Temporal lobe (tissue), 2 donors: ENCODE measurements around a stretch of chr7.

GRCh38 chr7:158863872-158864628 is 7.7 kb downstream of the DYNC2I1 start:
- RAMPAGE, long total RNA, result no peak

DNA sequence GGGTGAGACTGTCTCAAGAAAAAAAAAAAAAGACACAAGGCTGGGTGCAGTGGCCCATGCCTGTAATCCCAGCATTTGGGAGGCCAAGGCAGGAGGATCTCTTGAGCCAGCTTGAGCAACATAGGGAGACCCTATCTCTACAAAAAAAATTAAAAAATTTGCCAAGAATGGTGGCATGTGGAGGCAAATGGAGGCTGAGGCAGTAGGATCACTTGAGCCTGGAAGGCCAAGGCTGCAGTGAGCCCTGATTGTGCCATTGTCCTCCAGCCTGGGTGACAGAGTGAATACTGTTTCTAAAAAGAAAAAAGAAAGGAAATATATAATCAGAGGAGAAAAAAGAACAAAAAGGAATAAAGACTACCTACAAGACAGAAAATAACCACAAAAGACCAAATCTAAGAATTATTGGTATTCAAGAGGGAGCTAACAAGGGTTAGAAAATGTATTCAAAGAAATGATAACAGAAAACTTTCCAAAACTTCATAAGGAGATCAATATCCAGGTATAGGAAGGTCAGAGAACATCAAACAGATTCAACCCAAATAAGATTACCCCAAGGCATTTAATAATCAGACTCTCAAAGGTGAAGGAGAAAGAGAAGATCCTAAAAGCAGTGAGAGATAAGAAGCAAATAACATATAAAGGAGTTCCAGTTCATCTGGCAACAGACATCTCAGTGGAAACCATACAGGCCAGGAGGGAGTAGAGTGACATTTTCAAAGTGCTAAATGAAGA is 81.4 kb downstream of the DYNC2I1 start:
- RAMPAGE, long total RNA, result no peak

GRCh38 chr7:158976827-158977394 is 120.6 kb downstream of the DYNC2I1 start:
- RAMPAGE, long total RNA, result no peak

GRCh38 chr7:158979520-158980038 is 123.2 kb downstream of the DYNC2I1 start:
- RAMPAGE, long total RNA, result no peak

GRCh38 chr7:159005496-159006257 is 139.0 kb downstream of the VIPR2 start:
- RAMPAGE, long total RNA, result no peak

DNA sequence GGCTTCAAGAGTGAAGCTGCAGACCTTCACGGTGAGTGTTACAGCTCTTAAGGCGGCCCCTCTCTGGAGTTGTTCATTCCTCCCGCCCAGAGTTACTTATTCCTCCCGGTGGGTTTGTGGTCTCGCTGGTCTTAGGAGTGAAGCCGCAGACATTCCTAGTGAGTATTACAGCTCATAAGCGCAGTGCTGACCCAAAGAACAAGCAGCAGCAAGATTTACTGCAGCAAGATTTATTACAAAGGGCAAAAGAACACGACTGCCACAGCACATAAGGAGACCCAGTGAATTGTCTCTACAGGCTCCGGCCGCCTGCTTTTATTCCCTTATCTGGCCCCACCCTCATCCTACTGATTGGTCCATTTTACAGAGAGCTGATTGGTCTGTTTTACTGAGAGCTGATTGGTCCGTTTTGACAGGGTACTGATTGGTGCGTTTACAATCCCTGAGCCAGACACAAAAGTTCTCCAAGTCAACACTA is 82.2 kb downstream of the VIPR2 start:
- RAMPAGE, long total RNA, result no peak

DNA sequence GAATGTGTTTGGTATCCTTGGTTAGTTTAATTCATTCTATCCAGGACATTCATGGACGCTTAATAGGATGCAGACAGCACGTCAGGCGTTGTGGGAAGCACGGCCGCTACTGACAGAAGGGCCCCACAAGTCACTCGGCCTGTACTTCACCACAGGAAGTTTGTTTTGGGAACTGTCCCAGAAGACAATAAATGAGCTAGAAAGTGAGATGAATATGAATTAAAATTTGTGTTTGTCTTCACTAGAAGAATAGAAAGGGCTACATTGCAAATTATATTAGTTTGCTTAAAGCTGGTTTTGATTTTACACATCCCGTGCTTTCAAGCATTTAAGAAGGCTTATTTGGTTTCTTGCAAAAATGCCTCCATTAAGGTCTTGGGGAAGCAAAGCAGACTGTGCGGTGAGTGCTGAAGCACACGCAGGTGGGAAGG is 74.2 kb downstream of the VIPR2 start:
- RAMPAGE, long total RNA, result no peak

- RAMPAGE, long total RNA, result no peak
Measured at GRCh38 chr7:159095845-159096208, 48.8 kb downstream of the VIPR2 start.

DNA sequence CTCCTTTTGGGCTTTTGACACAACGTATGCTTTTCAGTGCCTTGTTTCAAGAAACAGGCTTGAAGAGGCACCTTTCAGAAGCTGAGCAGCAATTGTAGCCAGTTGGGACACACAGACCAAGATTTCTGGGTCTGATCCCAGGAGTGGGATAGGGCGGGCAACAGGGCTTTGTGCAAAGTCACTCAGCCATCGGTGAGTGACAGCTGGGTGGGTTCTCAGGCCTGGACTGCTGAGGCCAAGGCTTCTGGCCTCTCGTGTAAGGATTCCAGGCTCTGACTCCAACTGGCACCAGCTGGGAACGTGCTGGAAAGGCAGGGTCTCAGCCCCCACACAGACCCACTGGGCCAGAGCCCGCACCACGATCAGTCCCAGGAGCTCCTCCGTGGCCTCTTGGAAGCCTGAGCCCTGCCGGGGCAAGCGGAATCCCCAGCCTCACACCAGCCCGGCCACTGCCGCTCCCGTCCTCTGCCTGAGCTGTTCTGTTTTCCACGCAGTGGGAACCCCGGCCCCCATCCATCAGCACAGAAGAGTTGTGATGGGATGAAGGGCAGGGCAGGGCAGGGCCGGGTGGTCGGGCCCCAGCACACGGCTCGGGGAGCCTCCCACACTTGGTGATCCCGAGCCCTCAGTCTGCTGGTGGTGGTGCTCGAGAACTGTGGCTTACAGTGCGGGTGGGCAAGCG is 46.9 kb downstream of the VIPR2 start:
- RAMPAGE, long total RNA, result no peak

- RAMPAGE, long total RNA, result no peak
Measured at GRCh38 chr7:159143627-159144194, 956 bp downstream of the VIPR2 start.

DNA sequence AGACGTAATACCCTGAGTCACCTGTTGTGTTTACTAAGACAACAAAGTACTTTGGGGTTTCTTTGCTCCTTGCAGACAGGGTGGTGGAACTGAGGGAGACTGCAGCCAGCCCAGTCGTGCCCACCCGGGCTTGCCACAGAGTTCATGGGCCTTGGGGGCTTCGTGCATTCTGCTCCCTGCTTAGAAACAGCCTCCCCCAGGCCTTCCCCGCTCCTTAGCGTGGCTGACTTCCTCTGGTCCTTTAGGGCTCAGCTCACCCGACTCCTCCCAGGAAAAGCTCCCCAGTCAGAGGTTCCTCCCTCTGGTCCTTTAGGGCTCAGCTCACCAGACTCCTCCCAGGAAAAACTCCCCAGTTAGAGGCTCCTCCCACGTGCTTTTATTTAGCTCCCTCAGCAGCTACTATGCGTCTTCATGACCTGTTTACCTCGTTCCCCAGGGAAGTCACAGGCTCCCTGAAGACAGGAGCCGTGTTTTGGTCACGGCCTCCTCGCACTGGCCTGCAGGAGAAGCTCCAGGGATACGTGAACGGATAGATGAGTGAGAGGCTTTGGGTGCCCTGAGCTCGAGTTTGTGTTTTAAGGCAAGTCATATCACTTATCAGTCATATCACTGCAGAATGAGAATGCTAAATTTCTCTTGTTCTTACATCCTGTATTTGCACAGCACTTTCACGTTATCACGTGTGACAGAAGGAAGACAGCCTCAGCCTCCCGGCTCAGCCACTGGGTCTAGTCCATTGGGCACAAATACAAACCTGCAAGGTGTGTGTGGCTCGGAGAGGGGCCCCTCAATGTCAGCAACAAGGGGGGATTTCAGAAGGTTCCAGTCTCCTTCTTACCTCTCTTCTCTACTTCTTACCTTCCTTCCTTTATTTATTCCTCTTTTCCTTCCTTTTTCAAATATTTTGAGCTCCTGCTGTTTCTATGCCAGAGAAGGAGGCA is 52.7 kb upstream of the VIPR2 start:
- RAMPAGE, long total RNA, result no peak